Mesothelial cell of epicardium (in vitro differentiated cells): ENCODE data around the gene USP53.

GRCh38 chr4:118898541-118899305 lies 10.1 kb downstream of the SYNPO2 start:
- PRO-cap: no peak

GRCh38 chr4:118909189-118910037 lies 20.8 kb downstream of the SYNPO2 start:
- PRO-cap: no peak

- PRO-cap: no peak
These were observed 80.7 kb downstream of the SYNPO2 start for GRCh38 chr4:118969417-118969768.

DNA sequence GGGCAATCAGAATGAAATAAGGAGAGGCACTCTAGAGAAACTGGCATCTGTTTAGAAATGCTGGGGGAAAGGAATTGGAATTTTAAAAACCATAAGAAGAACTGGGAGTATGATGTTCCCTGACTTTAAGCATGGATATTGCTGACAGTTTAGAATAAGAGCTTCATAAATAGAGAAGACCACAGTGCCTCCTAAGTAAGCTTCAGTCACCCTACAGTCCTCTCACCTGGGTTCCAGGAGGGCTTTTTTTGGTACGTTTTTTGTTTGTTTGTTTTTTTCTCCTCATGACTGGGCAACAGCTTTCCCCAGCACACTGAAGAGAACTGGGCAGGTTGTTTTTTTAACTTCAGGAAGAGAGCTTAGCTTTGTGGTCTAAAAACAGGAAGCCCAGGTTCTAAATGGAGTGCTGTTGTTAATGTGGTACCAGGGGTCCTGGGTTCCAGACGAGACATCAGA lies 4.0 kb downstream of the MYOZ2 start:
- PRO-cap: no peak

DNA sequence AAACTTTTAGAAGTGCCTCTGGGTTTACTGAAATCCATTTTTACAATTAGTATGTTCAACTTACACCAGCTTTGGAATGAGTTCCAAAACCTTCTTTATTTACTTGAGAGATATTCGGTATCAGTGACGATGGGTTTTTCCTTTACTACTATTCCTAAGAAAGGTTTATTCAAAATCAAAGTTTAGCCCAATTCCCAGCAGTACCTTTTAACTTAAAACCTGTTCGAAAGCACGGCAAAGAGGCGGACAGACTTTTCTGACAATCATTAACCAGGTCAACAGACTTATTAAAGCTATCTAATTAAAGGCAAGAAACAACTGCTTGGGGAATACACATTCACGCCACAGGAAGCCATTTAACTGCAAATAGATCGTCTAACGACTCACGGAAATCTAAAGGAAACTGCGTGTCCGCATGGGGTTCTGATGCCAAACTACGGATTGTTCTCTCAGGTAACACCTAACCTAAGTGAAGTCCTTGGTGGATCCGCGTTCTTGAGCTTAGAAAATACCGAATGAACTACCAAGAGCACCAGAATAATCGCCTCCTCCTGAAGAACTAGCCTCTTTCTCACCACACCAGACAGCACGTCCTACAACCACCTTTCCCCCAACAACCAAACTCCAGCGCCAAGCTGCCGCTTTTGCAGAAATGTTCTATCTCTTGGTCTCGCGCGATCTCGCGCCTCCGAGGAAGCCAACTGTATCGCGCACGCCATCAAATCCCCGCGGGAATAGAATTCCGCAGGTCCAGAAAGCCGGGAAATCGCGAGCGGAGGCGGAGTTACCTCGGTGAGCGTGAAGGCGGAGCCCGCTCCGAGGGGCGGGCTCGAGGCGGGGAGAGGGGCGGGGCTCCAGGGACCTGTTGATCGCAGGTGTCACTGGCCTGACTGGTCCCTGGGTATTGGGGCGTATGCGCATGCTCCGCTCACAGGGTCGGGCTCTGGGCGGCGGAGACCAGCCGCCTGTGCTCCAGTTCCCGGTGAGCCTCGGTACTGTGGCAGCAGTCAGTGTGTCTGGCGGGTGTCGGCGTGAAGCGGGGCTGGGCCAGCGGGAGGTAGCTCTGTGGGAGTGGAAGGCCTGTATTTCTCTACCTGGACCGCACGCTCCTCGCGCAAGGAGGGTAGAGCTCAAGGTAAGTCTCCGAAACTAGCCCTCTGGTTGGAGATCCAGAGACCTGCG lies at the start of gene USP53:
USP53 (plus strand) TSS at position 975 of the 1,182 bp plus-strand sequence.
- PRO-cap: bidirectional peak, plus-strand start at position 975 of the sequence, minus-strand start at position 619 of the sequence

- PRO-cap: no peak
These were observed 467 bp upstream of the C4orf3 start for GRCh38 chr4:119301006-119301218.

DNA sequence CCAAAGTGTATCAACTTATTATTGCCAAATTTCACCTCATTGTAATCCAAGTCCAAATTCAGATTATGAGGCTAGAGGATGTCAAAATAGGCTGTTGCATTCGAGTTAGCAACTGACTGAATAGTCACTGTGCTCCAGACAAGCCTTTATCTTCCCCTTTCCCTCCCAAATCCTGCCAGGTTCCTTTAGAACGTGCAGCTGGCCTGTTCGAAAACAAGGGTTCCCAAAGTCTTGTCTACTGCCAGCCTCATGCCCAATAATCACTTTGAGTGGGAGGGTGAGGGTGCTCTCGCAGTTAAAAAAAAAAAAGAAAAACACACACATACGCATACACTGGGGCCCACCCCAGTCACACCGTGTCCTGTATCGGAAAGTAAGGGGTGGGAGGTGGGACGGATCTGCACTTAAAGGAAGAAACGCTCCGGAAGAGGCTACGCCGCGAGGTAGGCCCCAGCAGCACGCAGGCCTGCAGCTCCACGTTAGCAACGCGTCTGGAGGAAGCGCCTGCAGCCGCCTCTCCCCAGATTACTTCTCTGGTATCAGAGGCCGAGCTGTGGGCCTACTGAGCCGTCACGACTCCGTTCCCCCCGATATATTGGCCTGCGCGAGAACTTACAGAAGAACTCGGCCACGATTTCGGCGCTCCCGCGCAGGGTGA lies 473 bp downstream of the MAD2L1 start:
- PRO-cap: no peak

GRCh38 chr4:120721845-120722124 lies 200.7 kb downstream of the PRDM5 start:
- PRO-cap: no peak

GRCh38 chr4:120756098-120756353 lies 166.5 kb downstream of the PRDM5 start:
- PRO-cap: no peak

DNA sequence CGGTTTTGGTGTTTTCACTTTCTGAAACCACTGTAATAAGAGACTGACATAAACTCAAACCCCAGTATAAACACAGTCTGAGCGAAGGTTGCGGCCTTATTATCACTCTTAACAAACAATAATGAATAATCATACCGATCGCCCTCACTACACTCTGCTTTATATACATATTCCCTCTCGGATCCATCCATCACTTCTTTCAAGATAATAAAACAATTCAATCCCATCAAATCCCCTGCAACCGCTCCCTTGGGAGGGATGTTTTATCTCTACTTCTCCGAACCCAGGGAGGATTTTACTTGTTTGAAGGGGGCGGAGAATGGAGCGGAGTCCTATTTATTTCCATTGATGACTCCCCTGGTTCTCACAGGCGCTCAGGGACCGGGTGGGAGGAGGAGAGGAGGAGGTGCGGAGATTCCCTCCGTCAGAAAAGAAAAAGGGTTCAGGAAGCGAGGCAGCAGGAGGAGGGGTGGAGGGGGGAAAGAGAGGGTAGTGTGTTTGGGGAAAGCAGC lies 2.2 kb downstream of the NDNF start:
- PRO-cap: no peak

DNA sequence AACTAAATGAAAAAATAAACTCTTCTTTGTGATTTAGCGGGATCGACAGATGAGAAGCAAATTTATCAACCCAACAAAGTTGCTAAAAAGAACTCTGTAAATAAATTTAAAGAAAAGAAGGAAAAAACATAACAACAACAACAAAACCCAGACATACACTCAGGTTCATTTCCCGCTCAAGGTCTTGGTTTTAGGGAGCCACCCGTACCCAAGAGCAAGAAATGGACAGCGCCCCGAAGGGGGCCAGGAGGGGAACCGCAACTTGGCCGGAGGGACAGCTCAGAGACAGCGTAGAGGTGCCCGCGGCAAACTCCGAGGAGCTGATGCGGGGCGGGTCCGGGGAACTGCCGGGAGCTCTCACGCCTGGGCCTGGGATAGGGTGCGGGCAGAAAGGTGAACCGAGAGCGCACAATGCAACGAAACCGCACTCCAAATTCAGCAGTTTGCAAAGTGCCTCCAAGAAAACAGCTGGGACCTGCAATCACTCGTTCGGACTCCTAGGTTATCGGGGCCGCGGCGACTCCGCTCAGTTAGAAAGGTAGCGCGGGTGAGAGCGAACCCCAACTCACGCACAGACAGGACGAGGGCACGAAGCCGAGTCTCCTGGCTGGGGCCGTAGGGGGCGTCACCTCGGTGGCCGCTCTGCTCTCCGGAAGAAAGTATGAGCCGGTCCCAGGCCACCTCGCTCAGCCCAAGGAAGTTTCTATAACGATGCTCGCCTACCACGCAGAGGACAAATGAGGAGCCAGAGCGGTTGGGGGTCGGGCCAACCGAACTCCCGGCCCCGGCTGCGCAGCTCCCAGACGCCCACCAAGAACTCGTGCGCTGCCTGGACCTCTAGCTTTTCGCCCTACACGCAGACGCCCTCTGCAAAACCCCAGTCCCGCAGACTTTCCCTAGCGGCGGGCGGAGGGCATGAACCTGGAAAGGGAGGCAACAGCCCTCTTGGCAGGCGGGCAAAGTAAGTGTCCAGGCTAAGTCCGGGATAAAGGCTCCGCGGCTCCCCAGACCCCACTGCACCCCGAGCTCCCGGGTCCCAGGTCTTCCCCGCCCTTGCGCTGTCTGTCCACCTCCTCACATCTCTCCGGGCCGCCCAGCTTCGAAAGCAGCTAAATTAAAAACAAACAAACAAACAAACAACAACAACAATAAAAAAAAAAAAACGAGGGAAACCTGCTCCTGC lies 1.3 kb downstream of the NDNF start:
- PRO-cap: no peak

DNA sequence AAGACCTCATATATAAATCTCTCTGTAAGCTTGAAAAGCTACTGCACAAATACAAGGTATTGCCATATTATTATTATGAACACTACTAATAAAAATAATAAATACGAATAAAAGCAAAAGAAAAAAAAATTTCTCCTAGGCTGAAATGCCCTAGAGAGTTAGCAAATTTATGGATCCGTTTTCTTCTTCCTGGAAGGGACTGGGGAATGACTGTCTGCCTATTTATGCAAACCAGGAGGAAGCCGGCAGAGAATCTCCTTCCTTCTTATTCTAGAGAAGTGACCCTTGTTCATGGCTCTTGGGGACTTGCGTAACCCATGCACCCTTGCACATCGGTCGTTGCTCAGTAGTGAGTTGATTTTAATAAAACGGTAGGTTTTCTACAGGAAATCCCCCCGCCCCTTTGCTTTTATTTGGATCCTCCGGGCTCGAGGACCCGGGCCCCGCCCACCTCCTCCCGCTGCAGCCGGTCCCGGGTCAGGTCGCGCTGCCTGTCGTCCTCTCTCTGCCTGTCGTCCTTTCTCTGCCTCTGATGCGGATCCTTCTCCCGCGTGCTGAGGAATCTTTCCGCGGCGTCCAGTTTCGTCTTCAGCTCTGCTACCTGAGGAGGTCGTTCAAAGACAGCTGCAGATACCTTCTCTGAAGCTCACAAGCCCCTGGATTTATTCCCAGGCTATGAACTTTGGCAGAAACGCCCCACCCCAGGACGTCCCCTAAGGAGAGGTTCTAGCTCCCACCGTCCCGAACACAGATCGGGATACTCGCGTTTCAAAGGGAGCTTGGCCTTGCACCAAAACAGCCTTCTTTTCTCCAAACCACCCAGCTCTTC lies 7.3 kb downstream of the TNIP3 start:
- PRO-cap: no peak

GRCh38 chr4:121697568-121698097 lies 853 bp upstream of the ANXA5 start:
- PRO-cap: no peak

- PRO-cap: no peak
These were observed 37.6 kb downstream of the BLTP1 start for GRCh38 chr4:122189724-122190202.

DNA sequence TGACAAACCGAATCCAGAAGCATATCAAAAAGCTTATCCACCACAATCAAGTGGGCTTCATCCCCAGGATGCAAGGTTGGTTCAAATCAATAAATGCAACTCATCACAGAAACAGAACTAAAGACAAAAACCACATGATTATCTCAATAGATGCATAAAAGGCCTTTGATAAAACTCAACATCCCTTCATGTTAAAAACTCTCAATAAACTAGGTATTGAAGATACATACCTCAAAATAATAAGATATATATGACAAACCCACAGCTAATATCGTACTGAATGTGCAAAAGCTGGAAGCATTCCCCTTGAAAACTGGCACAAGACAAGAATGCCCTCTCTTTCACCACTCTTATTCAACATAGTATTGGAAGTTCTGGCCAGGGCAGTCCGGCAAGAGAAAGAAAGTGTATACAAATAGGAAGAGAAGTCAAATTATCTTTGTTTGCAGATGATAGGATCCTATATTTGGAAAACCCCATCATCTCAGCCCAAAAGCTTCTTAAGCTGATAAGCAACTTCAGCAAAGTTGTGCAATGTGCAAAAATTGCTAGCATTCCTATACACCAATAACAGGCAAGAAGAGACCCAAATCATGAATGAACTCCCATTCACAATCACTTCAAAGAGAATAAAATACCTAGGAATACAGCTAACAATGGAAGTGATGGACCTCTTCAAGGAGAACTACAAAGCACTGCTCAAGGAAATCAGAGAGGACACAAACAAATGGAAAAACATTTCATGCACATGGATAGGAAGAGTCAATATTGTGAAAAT lies 82.9 kb upstream of the ADAD1 start:
- PRO-cap: no peak

DNA sequence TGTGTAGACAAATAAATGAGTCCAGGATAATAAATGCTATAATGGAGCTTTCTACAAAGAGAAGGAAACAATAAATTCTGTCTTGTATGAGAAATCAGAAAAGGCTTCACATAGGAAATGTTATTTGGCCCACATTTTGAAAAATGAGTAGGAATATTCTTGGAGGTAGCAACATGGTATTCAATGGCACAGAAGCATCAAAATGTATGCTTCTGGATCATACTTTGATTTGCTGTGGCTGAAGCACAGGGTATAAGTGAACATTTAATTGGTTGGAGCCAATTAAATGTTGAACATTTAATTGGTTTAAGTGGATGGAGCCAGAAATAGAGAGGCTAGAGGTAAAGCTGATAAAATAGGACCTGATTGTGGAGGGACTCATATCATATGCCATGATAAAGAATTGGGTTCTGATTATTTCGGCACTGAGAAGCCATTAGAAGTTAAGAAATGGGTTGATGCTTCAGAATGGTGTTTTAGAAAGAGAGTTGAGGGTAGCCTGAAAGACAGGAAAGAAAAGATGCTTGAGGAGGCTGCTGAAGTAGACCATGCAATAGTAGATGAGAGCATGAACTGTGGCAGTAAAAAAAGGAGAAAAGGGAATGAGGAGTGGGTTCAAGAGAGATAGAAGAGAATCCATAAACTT lies 33.5 kb upstream of the ADAD1 start:
- PRO-cap: no peak

DNA sequence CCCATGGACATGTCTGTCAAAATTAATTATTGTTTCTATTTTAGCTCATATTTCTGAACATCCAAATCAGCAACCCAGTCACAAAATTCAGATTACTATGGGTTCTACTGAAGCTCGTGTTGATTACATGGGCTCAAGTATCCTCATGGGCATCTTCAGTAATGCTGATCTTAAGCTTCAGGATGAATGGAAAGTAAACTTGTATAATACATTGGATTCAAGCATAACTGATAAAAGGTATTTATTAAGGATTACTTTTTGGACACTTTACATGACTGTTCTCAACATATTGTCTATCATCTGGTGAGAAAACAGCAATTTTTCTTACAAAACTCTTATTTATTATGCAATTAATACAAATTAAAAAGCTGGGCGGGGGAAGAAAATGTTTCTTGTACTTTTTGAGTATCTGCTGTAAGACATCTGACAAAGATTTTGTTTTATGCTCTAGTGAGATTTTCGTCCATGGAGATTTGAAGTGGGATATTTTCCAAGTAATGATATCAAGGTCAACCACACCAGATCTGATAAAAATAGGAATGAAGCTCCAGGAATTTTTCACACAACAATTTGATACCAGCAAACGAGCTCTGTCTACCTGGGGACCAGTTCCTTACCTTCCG lies 29.3 kb upstream of the ADAD1 start:
- PRO-cap: no peak

DNA sequence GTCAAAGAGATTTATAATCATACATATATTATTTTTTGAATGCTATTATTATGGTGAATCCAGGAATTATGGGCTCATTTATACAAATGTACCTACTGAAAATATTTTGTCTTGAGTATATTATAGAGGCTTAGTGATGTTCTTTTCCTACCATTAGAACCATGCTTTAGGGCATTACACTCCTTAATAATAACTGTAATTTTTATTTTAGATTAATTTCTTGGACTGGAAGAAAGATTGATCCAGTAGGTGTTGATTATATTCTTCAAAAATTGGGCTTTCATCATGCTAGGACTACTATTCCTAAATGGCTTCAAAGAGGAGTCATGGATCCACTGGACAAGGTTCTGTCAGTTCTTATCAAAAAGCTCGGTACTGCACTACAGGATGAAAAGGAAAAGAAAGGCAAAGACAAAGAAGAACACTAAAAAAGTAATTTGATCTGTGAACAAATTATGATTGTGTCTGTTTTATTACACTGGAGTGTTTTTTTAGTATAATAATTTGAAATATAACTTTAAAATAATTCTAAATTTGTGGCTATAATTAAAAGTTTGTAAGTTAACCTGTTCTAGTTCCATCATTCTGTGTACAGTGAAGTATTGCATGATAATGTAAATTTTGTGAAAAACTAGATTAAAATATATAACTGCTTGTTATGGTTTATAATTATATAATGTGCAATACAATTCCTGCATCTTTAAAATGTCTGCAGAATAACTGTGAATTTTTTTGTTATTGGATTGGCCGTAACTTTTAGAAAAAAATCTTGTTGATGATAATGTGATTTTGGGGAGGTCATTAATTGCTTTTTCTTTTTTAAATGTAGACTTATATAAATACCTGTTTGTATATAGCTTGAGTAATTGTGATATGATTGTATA lies 16.7 kb upstream of the ADAD1 start:
- PRO-cap: no peak

DNA sequence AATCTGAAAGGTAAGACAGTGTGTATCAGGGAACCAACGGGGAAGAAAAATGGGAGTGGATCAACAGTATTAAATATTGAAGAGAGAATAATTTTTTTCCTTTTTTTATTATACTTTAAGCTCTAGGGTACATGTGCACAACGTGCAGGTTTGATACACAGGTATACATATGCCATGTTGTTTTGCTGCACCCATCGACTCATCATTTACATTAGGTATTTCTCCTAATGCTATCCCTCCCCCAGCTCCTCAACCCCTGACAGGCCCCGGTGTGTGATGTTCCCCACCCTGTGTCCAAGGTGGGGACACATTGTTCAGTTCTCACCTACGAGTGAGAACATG lies 60.8 kb downstream of the IL21 start:
- PRO-cap: no peak

DNA sequence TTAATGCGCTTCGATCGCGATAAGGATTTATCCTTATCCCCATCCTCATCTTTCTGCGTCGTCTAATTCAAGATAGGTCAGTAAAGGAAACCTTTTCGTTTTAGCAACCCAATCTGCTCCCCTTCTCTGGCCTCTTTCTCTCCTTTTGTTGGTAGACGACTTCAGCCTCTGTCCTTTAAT lies 658 bp upstream of the FGF2 start:
- PRO-cap: no peak